Right atrium auricular region (tissue), 2 donors: ENCODE results near the gene TANK.

GRCh38 chr2:160513165-160513508 lies 19.5 kb upstream of the RBMS1 start:
- PRO-cap: bidirectional peak, plus-strand start at chr2:160513338, minus-strand start at chr2:160513277
- RAMPAGE, long total RNA, 2 experiments: no peak in any of the 2 experiments

- PRO-cap: no peak
- RAMPAGE, long total RNA, 2 experiments: no peak in any of the 2 experiments
These were observed 21.7 kb upstream of the TANK start for GRCh38 chr2:161138490-161138923.

DNA sequence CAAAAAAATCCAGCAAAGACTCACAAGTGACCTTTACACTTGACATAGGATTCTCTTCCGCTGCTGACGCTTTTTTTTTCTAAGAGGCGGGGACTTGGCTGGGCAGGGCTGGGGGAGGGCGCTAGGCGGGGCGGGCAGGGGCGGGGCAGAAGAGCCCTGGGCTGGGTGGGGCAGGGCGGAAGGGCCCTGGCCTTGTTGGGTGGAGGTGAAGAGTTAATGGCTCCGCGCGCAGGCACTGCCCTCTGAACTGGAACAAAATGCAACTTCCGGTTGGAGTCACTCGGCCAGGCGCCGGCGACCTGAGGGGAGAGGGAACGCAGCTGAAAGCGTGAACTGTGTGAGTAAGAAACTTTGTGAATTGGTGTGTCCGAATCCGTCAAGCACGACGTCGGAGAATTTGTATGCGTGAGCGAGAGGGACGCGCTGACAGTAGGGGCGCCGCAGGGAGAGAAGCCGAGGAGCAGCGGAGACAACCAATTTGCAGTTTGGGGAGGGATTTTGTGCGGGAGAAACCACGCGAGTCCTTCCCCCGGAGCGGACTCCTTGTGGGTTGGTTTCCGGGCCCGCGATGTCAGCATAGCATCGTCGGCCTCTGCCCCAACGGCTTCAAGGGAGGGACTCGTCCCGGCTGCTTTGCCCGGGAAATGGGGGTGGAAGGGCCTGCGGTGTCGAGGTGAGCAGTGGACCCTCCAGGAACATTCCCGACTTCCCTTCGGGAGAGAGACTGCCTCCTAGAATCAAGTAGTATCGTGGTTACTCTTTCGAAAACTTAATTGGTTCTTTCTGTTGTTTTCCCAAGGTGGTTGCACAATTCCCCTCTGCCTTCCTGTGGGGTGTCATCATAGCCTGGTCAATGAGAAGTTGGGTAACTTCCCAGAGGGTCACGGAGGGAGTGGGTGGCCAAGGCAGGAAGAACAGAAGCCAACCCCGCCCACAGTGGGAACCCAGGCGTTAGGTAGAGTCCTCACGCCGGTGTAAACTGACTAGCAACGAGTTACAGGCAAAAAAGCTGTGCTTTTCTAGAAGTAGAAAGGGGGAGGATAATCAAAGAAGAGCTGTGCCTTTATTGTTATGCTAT lies at the start of gene TANK:
Gene TANK (plus strand): TSS at position 279 of the 1,078 bp plus-strand sequence.
- PRO-cap: bidirectional peak, plus-strand start at position 279 of the sequence, minus-strand start at position 62 of the sequence; bidirectional peak, plus-strand start at position 939 of the sequence, minus-strand start at position 755 of the sequence
- RAMPAGE, long total RNA, 2 experiments: start-site peak on the plus strand in 2 of 2 experiments, centred at positions 196 to 284 of the sequence, 94 to 616 reads per replicate

DNA sequence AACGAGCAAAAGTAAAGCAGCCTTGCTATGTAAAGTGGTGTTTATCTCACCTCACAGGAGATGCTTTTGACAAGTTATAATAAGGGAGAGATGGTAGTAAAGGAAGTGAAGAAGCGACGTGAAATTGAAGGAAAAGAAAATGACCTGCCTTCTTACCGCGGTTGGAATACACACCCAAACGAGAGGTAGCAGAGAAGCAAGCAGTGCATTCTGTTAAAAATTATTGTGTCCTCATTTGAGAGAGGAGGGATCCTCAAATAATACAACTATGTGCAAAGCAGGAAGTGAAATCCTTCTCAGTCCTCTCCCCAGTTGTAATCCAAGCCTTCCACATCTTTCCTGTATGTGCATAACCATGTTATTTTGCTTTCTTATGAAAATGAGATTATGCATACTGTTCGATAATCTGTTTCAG lies 1.0 kb downstream of the TANK start:
- PRO-cap: no peak
- RAMPAGE, long total RNA, 2 experiments: no peak in any of the 2 experiments

DNA sequence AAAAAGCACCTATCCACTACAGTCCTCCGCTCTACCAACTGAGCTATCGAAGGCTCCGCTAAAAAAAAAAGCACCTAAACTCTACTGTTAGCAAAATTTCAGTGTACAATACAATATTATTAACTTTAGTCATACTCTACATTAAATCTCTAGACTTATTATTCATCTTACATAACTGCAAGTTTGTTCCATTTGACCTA lies 117.0 kb downstream of the SLC4A10 start:
- PRO-cap: no peak
- RAMPAGE, long total RNA, 2 experiments: no peak in any of the 2 experiments

DNA sequence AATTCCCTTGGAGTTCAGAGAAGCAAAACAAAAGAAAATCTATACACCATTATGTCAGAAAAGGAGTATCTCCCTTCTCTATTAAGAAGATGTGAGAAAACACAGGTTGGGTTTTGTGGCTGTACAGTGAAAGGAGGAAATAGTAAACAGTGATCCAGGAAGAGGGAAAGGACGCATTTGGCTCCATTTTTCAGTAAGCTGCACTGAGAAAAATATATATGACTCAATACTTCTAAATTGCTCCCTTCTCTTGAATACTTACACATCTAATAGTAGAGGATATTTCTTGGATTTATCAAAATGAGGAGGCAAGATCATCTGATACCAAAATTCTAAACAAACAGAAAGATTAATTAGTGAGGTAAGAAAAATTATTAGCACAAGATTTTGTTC lies 59.9 kb downstream of the DPP4 start:
- PRO-cap: no peak
- RAMPAGE, long total RNA, 2 experiments: no peak in any of the 2 experiments

- PRO-cap: no peak
- RAMPAGE, long total RNA, 2 experiments: no peak in any of the 2 experiments
These were observed 59.3 kb downstream of the DPP4 start for GRCh38 chr2:162014670-162015076.

- PRO-cap: no peak
- RAMPAGE, long total RNA, 2 experiments: no peak in any of the 2 experiments
These were observed 1.4 kb upstream of the FAP start for GRCh38 chr2:162244523-162245205.

GRCh38 chr2:162296972-162297359 lies 21.5 kb downstream of the IFIH1 start:
- PRO-cap: no peak
- RAMPAGE, long total RNA, 2 experiments: no peak in any of the 2 experiments

DNA sequence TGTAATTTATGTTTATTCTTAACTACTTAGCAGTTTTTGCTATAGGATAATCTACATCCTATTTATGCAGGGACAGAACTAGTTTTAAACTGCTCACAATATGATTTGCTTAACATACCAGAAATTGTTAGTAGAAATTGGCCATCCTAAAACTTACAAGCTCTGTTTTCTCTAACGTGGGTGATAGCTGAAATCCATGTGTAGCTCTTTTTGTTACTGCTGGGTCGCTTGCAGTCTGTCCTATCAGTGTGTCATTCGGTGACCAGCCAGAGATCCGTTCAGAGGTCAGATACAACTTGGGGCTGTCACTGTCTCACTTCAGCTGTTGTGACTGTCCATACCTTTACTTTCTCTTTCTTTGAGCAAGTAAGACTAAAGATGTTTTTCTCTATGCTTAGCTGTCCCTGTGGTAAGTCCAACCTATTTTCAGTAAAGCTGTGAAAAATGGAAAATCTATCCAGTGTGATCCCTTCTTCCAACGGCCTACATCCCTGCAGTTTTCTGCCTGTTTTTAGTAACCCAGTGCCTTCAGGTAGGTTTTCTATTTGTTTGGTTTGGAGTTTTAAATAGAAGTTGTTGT lies 282.9 kb upstream of the KCNH7 start:
- PRO-cap: no peak
- RAMPAGE, long total RNA, 2 experiments: start-site peak on the plus strand in 2 of 2 experiments, centred at positions 285 to 306 of the sequence, 28 to 31 reads per replicate

DNA sequence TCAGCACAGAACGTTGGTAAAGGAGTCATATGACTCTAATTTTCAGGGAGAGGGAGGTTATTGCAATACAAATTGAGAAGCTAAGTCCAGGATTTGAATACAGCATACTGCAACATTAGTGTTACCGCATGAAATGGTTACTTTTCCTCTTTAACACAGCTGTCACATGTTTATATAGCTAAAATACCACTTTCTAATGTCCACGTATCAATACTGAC lies 8.0 kb downstream of the FIGN start:
- PRO-cap: no peak
- RAMPAGE, long total RNA, 2 experiments: no peak in any of the 2 experiments

DNA sequence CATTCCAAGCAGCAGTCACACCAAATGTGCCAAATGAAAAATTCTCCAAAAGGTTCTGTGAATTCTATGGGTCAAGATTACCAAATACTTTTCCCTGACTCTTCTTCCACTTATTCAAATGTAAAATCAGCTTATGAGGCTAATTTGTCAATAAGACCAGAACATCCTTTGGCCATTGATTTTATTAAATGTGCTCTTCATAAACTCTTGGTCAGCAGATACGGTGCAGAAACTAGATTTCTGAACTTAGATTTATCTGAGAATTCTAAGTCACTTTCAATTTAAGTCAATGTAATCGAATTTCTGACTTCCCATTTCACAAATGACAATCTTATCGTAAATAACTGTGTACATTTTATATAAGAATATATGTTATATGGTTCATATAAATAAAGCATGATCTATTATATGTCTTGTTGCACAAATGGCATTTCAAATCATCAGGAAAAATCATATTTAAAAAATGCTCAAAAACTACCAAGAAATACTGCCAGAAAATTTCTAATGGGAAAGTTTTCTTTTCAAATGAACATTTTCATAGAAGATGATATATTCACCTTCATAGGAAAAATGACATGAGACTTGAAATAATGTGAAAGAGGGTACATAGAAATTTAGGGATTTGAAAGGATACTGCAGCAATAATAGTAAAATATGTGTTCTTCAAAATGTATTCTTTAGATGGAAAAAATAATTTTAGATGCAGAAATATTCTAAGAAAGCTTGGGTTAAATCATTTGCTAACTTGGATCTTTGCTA lies 94.8 kb upstream of the GRB14 start:
- PRO-cap: no peak
- RAMPAGE, long total RNA, 2 experiments: no peak in any of the 2 experiments

GRCh38 chr2:164759993-164760879 lies 81.4 kb downstream of the COBLL1 start:
- PRO-cap: no peak
- RAMPAGE, long total RNA, 2 experiments: no peak in any of the 2 experiments

GRCh38 chr2:164776149-164776817 lies 65.3 kb downstream of the COBLL1 start:
- PRO-cap: no peak
- RAMPAGE, long total RNA, 2 experiments: no peak in any of the 2 experiments

GRCh38 chr2:164839131-164839514 lies 2.5 kb downstream of the COBLL1 start:
- PRO-cap: no peak
- RAMPAGE, long total RNA, 2 experiments: no peak in any of the 2 experiments

DNA sequence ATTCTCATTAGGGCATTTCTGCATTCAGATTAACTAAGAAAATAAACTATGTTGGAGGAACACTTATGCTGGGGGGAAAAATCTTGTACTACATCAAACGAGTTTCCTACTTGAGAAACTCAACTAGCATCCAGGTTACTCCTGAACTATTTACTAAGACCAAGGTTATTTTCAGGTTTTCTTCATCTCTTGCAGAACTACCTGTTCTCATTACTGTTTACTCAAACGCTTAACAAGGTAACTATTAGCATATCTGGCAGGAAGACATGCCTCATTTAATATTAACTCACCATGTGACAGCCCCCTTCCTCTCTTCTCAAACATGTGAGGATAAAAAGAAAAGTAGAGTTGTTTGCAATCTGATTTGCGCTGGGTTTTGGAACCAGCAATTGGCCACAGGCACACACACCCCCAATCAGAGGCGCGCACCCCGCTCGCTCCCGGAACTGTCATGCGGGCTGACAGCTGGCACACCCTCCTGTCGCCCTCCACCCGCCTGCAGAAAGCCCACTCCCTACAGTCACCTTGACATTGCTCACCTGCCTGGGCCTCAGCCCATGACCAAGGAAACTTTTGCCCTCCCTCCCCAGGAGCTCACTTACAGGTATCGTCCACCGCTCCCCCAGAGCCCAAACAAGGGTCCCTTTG lies 1.3 kb downstream of the COBLL1 start:
- PRO-cap: bidirectional peak, plus-strand start at position 449 of the sequence, minus-strand start at position 326 of the sequence
- RAMPAGE, long total RNA, 2 experiments: no peak in any of the 2 experiments

DNA sequence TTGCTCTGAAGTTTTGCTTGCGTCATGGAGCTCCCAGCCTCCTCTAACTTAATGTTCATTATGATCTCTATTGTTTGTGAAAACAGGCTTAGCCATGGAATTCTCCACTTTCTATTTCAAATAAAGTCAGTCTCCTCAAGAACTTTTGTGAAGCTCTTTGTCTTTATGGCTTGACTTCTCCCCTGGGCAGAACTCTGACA lies 119.8 kb downstream of the SCN3A start:
- PRO-cap: no peak
- RAMPAGE, long total RNA, 2 experiments: no peak in any of the 2 experiments

GRCh38 chr2:165655421-165656187 lies 138.4 kb downstream of the GALNT3 start:
- PRO-cap: unidirectional peak, plus-strand start at chr2:165655638; unidirectional peak, minus-strand start at chr2:165655837
- RAMPAGE, long total RNA, 2 experiments: no peak in any of the 2 experiments

GRCh38 chr2:165795018-165795535 lies 1.0 kb upstream of the GALNT3 start:
- PRO-cap: no peak
- RAMPAGE, long total RNA, 2 experiments: no peak in any of the 2 experiments

DNA sequence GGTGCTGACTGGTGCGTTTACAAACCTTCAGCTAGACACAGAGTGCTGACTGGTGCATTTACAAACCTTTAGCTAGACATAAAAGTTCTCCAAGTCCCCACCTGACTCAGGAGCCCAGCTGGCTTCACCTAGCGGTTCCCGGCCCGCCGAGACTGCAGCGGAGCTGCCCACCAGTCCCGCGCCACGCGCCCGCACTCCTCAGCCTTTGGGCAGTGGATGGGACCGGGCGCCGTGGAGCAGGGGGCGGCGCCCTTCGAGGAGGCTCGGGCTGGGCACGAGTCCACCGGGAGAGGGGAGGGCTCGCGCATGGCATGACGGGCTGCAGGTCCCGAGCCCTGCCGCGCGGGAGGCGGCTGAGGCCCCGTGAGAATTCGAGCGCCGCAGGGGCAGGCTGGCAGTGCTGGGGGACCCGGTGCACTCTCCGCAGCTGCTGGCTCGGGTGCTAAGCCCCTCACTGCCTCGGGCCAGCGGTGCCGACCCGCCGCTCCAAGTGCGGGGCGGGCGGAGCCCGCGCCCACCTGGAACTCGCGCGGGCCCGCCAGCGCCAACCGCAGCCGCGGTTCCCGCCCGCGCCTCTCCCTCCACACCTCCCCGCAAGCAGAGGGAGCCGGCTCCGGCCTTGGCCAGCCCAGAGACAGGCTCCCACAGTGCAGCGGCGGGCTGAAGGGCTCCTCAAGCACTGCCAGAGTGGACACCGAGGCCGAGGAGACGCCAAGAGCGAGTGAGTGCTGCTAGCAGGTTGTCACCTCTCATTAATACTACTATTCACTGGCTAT lies 3.5 kb upstream of the TTC21B start:
- PRO-cap: no peak
- RAMPAGE, long total RNA, 2 experiments: no peak in any of the 2 experiments